Daoy (cell line): ENCODE results near the genes FAM83E and DBP.

- RAMPAGE, long total RNA = no peak
Measured at GRCh38 chr19:47633987-47634492, 25.1 kb downstream of the BICRA start.

DNA sequence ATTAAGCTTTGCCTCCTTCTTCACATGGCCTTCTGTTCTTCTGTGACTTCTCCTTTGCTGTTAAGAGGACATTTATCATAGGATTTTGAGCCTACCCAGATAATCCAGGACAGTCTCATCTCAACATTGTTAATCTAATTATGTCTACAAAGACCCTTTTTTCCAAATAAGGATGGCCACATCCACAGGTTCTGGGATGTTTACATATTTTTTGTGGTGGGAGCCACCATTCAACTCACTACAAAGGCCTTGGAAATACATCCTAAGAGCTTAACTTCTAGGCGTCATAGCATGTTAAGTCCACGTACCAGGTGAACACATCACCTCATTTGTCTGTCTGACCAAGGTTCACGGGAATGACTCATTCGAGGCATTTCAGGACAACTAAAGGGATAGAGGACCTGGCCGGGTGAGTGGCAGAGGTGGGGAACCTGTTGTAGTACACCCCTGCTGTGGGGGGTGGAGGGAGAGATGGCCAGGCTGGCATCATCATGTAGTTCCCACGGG is 51.4 kb downstream of the BICRA start:
- RAMPAGE, long total RNA = no peak

GRCh38 chr19:47718693-47719726 is 5.8 kb downstream of the EHD2 start:
- RAMPAGE, long total RNA = no peak

- RAMPAGE, long total RNA = no peak
Measured at GRCh38 chr19:47742579-47742864, 2.8 kb upstream of the NOP53 start.

GRCh38 chr19:47779761-47780294 is 1.3 kb downstream of the SELENOW start:
- RAMPAGE, long total RNA = no peak

DNA sequence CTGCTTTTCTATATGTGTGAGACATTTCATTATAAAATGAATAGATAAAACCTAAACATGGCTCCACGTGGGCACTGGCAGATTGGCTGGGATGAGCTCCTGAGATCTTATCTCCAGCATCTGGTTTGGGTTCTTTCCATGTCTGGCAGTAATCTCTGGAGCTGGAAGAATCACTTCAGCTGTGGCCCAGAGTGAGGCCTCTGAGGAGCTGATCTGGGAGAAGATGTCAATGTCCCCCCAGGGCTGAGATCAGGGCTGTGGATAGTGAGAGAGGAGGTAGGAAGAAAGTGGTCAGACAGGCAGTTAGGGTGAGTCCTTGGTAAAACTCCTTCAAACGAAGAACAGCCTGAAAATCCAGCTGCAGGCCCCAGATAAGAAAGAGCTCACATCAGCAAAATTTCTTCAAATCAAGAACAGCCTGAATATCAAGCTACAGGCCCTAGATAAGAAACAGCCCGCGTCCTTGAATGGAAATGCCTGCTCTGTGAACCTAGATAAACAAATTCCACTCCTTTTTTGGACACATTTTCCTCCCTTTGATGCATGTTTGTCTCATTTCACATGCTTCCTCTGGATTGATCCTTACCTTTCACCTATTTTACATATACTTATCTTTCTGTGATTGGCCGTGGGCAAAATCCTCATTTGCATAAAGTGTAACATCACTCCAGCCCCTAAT is 5.7 kb upstream of the SULT2A1 start:
- RAMPAGE, long total RNA = no peak

DNA sequence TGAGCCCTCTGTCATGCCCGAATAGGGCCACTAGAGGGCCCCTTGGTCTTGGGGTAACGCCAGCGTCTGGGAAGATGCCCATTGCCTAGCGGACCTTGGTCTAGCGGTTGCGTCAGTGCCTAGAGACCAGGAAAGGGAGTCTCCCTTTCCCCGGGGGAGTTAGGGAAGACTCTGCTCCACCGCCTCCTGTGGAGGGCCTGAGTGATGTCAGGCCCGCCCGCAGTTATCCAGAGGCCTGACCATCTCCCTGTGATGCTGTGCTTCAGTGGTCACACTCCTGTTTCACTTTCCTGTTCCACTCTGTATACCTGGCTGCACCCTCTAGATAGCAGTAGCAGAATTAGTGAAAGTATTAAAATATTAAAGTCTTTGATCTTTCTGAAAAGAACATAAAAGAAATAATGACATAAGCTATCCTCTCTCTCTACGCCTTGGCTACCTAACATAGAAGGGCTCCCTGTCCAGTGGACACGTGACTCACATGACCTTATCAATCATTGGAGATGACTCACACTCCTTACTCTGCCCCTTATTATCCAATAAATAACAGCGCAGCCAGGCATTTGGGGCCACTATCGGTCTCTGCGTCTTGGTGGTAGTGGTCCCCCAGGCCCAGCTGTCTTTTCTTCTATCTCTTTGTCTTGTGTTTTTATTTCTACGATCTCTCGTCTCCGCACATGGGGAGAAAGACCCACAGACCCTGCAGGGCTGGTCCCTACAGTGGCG is 3.0 kb downstream of the PLA2G4C start:
- RAMPAGE, long total RNA = no peak

- RAMPAGE, long total RNA = no peak
Measured at GRCh38 chr19:48190254-48190889, 19.9 kb downstream of the ZSWIM9 start.

- RAMPAGE, long total RNA = no peak
Measured at GRCh38 chr19:48256818-48257213, 1.1 kb upstream of the CARD8 start.

GRCh38 chr19:48308510-48309273 is 13.1 kb downstream of the ODAD1 start:
- RAMPAGE, long total RNA = no peak

DNA sequence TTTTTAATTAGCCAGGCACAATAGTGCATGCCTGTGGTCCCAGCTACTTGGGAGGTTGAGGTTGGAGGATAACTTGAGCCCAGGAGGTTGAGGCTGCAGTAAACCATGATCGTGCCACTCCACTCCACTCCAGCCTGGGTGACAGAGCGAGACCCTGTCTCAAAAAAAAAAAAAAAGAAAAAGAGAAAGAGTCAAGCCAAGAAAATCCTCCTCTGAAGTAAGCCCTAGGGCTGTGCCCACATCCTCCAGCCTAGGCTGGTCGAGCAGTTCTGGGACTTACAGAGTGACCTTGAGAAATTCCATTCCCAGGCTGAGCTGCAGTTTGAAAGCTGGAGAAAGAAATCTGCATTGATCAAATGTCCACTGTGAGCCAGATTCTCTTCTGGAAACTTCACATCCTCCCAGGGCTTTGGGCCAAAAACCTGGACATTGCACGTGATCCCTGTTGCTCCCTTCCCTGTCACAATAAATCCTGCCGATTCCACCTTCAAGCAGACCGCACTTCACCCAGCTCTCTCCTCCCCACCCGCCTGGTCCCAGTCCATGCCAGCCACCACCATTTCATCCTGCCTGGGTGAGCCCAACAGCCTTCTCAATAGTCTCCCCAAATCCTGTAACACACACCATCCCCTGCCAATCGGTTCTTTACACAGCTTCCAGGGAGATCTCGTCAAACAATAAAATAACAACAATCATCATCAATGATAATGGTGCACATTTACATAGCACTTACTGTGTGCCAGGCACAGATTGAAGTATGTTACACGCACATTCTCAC is 15.7 kb downstream of the TMEM143 start:
- RAMPAGE, long total RNA = no peak

DNA sequence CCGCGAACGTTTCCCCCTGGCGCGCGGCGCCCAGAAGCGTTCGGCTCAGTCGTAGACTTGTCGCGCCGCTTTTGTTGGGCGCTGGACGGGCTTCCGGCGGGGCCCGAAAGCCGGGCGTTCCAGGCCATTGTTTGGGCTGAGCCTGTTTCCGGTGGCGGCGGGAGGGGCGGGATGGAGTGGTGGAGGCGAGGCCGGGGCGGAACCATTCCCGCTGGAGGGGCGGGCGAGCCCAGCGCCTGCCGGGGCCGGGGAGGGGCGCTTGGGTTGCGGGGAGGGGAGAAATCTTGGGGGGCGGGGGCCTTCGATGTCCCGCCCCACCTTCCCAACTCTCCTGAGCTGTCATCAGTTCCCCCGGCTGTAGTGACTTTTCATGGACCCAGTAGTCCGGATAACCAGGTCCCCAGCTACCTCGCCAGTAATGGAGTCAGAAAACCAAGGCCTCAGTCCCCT is 445 bp downstream of the CYTH2 start:
- RAMPAGE, long total RNA = no peak

GRCh38 chr19:48569577-48570420 is 17.8 kb downstream of the SULT2B1 start:
- RAMPAGE, long total RNA = no peak

- RAMPAGE, long total RNA = no peak
Measured at GRCh38 chr19:48614548-48615657, at the start of gene FAM83E. TSS of gene FAM83E (minus strand) at chr19:48615076.

DNA sequence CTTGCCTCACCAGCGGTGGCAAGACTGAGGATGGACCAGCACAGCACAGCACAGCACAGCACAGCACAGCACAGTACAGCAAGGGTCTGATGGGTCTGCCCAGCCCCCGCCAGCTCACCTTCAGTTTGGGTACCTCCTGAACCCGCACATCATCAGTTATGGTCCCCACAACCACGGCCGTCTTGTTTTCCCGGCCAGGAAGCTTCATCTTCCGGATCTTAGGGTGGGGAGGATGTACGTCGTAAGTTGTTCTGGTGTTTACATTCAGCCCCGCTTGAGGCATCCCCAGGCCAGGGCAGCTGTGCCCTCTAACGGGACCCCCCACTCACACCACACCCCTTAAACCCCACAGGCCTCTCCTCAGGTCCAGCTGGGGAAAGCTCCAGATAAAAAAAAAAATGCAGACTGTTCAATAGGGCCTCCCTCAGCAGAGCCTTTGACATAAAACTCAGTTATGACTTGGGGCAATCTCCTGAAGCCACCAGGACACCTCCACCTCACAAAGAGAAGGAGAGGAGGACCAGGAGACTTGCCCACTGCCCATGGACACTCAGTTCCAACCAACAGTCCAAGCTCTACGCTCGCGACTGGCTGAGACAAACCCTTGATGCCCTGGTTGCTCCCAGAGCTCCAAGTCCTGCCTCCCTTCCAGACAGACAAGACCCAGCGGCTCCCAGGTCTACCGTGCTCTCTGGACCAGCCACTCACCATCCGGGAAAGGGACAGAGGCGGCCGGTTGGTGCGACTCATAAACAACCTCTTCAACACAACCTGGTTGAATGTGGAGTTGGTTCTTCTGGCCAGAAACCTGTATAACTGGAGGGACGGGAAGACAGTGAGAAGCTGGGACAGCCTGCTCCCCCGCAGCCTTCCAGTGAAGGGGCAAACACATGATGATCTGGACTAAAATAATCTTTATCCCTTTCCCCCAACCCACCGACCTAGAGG is 2.0 kb upstream of the FAM83E start:
- RAMPAGE, long total RNA = no peak

GRCh38 chr19:48618399-48619075 is 441 bp downstream of the RPL18 start:
- RAMPAGE, long total RNA = no peak

GRCh38 chr19:48637234-48637750 is at the start of gene DBP:
TSS of gene DBP (minus strand) at chr19:48637379.
- RAMPAGE, long total RNA = no peak

GRCh38 chr19:48718793-48719188 is 734 bp downstream of the MAMSTR start:
- RAMPAGE, long total RNA = no peak

DNA sequence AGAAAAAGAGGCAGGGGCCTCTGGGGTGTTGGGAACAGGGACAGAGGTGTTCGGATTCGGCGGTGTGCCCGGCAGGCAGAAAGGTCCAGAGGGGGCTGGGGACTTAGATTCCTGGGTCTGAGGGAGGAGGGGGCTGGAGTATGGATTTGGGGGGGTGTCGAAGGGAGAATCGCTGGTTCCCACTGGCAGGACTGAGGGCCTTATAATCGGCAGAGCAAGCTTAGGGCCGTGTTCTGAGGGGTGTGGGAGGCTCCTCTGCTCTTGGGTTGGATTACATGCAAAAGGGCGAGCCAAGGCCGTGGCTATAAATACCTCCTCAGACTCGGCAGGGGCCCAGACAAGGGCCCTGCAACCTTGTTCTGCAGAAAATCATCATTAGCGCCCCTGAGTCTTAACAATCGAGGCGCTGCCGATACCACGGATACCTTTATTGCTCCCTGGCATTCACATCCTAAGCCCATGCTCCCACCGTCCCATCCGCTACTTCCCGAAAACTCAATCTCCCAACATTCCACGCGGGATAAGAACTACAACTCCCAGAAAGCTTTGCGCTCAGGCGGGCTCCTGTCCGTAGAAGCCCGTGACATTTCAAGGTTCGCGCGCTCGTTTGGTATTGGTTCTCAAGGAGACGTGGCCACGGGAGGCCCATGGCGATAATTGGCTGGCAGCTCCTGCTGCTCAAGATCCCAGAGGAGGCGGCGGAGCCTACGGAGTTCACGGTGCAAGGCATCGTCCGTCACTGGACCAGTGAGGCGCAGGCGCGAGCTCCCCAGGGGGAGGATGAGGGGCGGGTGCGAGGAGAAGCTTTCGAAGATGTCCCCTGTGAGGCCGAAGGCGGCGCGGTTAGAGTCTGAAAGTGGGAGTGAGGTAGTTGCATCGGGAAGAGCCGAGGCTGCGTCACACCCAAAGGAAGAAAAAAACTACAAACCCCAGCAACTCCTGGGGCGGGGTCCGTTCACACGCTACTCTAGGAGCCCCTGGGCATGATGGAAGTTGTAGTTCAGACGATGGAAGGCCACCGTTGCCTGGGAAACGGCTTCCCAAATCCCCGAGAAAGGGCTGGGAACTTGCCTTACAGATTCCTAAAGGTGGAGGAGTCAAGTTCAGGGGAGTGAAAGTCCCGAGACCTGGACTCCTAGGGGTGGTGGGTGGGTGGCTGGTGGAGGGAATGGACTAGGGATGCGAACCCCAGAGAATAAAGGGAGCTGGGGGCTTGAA is 1.1 kb upstream of the MAMSTR start:
- RAMPAGE, long total RNA = no peak

DNA sequence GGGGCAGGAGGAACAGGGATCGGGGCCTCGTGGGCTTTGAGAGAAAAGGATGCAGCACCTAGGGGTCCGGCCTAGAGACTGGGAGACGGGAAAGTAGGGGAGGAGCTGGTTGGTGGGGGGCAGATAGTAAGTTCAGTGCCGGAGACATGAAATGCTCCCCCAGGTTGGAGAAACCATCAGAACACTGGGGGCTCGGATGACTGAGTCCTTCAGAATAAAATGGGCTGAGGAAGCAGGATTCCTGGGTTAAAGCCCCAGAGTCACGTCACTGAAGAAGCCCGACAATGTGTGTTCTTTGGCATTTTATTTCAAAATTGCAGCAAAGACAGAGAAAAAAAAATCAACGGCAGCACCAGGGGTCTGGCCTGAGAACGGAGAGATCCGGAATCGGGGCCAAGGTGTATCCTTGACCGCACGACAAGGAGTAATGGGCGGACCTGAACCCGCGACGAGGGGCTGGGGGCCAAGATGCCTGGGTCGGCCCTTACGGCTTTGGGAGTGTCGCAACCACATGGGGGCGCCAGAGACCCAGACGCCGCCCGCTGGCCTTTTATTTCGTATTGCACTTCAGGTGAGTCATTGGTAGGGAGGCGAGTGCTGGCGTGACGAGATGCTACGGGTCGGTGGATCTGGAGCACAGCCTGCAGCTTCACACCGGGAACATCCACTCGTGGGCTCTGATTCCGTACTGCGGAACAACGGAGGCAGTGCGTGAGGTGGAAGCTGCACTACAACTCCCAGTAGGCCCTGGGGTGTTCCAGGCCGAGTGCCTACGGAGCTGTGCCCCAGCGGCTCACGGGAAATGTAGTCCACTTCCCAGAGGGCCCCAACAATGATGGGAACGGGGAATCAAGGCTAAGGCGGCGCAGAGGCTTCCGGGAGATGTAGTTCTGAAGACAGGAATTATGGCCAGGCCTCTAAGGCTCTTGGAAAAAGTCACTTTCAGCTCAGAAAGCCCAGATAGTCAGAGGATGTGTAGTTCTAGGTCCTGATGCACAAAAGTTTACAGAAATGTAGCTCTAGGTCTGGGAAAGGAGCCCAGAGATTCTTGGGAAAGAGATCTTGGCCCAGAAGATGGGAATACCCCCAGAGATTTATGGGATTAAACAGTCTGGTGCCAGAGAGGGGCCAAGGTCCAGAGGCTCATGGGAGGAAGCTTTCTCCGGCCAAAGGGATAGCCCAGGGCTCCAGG is 15.7 kb downstream of the BCAT2 start:
- RAMPAGE, long total RNA = no peak